AG10803 (cell line): ENCODE measurements around the genes RGPD4 and ANAPC1.

DNA sequence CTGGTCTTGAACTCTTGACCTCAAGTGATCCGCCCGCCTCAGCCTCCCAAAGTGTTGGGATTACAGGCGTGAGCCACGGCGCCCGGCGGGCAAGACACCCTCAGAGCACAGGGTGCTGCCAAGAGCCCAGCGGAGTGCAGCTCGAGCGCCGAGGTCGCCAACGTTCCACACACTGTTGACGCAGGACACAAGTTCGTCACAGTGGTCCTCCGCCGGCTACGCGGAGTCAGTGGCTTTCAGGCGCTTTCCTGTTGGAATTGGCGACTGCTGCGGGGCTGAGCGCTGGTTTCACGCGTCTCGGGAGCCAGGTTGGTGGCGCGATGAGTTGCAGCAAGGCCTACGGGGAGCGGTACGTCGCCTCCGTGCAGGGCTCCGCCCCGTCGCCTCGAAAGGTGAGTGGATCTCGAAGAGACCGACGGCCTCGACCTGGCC lies at the start of gene RGPD4:
RGPD4 (plus strand) TSS at position 199 of the 432 bp plus-strand sequence.
- RRBS = no CpG with 5 or more reads among the region's 41 CpGs

DNA sequence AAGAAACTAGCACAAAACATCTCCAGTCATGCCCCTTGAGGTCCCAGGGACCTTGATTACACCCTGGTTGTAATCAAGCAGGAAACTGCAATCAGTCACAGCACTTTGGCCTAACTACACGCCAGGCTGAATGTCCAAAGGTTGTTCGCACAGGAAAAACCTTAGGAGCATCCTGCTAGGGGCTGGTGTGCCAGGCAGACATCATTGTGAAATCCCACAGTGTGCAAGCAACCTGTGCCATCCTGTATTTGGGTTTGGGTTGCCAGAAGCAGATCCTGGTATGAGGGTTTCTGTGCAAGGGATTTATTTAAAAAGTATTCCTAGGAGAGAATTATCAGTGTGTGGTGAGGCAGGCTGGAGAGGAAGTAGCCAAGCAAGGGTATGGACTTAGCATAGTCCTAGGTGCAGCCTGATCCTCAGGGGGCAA lies 17.8 kb upstream of the SULT1C2 start:
- RRBS = no CpG with 5 or more reads among the region's 2 CpGs

DNA sequence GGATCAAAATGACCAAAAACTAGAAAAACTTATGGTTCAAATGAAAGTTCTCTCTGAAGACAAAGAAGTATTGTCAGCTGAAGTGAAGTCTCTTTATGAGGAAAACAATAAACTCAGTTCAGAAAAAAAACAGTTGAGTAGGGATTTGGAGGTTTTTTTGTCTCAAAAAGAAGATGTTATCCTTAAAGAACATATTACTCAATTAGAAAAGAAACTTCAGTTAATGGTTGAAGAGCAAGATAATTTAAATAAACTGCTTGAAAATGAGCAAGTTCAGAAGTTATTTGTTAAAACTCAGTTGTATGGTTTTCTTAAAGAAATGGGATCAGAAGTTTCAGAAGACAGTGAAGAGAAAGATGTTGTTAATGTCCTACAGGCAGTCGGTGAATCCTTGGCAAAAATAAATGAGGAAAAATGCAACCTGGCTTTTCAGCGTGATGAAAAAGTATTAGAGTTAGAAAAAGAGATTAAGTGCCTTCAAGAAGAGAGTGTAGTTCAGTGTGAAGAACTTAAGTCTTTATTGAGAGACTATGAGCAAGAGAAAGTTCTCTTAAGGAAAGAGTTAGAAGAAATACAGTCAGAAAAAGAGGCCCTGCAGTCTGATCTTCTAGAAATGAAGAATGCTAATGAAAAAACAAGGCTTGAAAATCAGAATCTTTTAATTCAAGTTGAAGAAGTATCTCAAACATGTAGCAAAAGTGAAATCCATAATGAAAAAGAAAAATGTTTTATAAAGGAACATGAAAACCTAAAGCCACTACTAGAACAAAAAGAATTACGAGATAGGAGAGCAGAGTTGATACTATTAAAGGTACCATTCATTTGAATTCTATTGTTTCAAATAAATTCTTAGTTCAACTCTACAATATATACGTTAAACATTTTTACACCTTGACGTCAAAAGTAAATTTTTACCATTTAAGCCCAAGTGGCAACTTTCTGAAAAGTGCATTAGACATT lies 22.6 kb downstream of the GCC2 start:
- RRBS = no CpG with 5 or more reads among the region's 5 CpGs

DNA sequence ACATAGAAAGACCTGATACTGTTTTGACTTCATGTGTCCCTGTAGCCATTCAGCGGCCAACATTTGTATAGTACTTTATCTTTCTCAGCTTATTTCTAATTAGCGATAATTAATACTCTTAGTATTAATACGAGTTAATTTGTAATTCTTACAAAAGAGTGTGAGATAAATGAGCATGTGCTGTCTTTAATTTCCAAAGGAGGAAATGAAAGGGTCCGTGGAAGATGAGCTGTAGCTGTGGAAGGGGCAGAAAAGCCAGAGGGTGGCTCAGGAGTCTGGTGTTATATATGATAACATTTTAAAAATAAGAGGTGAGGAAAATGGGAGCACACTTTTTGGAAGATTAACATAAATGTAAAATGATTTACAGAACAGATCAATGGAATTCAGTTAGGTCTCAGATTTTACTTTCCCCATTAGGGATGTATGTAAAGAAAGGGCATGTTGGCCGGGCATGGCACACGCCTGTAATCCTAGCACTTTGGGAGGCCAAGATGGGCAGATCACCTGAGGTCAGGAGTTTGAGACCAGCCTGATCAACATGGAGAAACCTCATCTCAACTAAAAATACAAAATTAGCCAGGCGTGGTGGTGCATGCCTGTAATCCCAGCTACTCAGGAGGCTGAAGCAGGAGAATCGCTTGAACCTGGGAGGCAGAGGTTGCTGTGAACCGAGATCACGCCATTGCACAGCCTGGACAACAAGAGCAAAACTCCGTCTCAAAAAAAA lies 62.0 kb downstream of the LIMS1 start:
- RRBS = no CpG with 5 or more reads among the region's 11 CpGs

DNA sequence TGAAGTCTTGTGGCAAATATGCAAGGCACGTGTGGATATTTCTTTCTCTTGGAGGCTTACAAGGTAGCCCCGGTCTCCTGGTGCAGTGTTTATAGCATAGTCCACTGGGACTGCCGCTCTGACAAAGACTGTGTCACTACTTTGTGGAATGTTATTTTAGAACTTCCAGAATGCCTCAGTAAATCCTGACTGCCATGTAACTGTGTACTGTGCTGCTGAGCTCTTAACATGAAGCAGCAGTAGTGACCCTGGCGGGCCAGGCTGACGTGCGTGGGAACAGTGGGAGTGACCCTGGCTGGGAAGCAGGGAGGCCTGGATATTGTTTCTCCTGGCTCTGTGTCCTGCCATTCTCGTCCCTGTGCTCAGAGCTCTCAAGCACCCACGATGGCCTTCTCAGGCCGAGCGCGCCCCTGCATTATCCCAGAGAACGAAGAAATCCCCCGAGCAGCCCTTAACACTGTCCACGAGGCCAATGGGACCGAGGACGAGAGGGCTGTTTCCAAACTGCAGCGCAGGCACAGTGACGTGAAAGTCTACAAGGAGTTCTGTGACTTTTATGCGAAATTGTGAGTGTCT lies 64.5 kb upstream of the RANBP2 start:
- RRBS = no CpG with 5 or more reads among the region's 19 CpGs

DNA sequence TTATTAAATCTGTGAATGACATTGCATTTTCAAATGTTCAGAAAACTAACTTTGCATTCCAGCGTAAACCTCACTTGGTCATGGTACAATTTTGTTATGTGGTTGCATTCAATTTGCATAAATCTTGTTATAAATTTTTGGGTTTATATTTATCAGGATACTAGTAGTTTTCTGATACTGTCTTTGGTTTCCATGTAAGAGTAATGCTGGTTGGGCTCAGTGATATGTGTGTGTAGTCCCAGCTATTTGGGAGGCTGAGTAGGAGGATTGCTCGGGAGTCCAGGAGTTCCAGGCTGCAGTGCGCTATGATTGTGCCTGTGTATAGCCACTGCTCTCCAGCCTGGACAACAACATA lies 12.5 kb upstream of the CCDC138 start:
- RRBS = no CpG with 5 or more reads among the region's 3 CpGs

DNA sequence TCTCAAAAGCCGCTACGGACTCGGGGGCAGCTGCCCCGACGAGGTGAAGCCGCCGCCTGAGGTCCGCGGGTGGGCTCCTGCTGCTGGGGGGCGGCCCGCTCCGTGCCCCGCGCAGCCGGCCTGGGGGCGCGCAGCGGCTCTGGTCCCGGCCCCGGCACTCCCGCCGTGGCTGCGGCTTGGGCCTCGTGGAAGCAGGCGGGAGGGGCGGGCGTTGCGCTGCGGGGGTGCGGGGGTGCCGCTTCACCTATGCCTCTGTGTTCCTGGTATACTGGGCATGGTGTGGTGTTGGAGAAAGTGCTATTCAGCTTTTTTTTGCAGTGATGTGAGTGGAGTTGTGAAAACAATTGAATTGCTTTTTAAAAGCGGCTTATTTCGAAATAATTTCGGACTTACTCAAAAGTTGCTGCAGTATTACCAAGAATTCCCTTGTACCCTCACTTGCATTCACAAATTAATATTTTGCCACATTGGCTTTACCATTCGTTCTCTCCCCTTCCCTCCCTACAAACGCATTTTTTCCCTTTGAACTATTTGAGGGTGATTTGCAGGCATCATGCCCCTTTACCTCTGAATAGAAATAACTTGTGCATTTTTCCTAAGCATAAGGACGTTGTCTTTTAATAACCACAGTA lies 418 bp downstream of the CCDC138 start:
- RRBS = no CpG with 5 or more reads among the region's 37 CpGs

DNA sequence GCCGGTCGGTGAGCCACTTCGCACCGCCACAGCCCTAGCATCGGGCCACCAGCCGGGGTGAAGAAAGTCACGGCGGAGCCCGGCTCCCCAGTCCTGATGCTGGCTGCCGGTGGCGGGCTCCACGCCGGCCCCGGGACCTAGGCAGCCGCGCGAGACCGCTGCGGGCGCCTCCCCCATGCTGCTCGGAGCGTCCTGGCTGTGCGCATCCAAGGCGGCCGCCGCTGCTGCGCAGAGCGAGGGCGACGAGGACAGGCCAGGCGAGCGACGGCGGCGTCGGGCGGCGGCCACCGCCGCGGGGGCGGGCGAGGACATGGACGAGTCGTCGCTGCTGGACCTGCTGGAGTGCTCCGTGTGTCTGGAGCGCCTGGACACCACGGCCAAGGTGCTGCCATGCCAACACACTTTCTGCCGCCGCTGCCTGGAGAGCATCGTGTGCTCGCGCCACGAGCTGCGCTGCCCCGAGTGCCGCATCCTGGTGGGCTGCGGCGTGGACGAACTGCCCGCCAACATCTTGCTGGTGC lies 421 bp downstream of the SH3RF3 start:
- RRBS = 3% methylated on average over 6 of the region's 62 CpGs

GRCh38 chr2:109201369-109201949 lies 72.5 kb downstream of the SH3RF3 start:
- RRBS = no CpG with 5 or more reads among the region's 11 CpGs

- RRBS = 97% methylated on average over 2 of the region's 7 CpGs
These were observed 223.9 kb downstream of the SH3RF3 start for GRCh38 chr2:109352929-109353380.

GRCh38 chr2:109502439-109503054 lies 111.2 kb downstream of the SEPTIN10 start:
- RRBS = no CpG with 5 or more reads among the region's 19 CpGs

GRCh38 chr2:109677066-109677675 lies 63.0 kb downstream of the SOWAHC start:
- RRBS = no CpG with 5 or more reads among the region's 6 CpGs

DNA sequence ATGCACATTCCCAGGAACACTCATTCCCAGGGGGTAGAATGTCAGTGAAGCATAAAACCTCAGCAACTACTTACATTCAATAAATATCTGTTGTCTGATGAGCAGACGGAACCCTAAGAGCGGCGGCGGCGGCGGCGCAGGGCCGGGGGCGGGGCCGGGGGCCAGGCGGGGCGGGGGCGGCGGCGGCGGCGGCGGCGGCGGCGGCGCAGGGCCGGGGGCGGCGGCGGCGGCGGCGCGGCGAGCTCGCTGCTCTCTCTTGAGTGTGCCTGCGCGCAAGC lies 33.9 kb upstream of the RGPD5 start:
- RRBS = no CpG with 5 or more reads among the region's 34 CpGs

DNA sequence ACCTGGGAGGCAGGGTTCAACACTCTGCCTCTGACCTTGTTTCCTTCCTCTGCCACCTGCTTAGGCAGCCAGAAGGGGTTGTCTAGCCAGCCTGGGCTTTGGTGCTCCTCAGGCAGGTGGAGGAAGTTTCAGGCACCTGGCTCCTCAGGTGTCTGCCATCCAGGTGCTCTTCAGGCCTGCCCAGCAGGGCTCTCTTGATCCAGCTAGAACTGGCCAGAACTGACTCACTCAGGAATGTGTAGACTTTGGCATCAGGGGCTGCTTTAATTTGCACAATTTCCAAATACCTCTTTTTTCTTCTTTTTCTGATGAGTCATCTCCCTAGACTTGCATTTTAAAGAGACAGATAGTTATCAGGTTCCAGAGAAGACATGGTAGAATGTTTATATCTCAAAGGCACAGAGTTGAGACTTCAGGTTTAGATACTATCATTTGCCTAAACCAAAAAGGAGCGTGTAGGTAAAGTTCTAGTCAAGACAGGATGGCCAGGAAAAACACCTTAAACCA lies 101.0 kb downstream of the LIMS3 start:
- RRBS = no CpG with 5 or more reads among the region's 1 CpG

DNA sequence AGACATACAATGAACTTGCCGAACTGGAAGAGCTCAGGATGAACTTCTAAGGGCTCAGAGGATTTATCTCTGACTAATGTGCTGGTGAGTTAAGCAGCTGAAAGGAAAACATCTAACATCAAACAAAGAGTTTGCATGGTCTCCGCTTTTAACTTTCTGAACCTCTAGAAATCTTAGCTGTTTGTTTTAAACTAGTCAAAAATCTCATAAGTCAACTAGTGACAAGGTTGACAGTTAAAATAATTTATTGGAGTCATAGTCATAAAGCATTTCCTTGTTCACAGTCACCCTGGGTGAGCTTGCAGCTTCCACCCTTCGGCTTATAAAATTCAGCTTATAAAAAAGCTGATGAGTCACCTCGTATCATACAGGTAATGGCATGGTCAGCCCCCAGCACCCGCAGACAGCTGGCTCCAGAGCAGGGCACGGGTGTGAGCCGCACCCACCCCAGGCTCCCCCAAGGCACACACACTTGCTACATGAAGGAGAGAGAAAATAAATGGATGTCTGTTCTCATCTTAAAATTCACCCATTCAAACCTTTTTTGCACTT lies 9.6 kb downstream of the MALL start:
- RRBS = no CpG with 5 or more reads among the region's 7 CpGs

GRCh38 chr2:110106514-110107129 lies 9.0 kb downstream of the MALL start:
- RRBS = no CpG with 5 or more reads among the region's 7 CpGs

DNA sequence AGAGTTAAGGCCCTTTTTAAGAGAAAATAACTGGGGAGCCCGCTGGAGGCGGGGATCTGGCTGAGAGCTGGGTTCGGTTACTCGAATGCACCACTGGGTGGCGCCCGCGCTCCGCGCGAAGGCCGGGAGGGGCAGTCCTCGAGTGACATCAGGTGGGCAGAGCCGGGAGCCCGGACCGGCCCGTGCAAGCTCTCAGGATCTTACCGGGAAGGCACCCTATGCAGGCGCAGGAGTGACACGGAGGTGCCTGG lies 86.7 kb upstream of the MTLN start:
- RRBS = no CpG with 5 or more reads among the region's 19 CpGs

- RRBS = no CpG with 5 or more reads among the region's 3 CpGs
These were observed 113.0 kb downstream of the BCL2L11 start for GRCh38 chr2:111233613-111234148.

GRCh38 chr2:111662934-111663406 lies 221.0 kb downstream of the ANAPC1 start:
- RRBS = no CpG with 5 or more reads among the region's 6 CpGs

DNA sequence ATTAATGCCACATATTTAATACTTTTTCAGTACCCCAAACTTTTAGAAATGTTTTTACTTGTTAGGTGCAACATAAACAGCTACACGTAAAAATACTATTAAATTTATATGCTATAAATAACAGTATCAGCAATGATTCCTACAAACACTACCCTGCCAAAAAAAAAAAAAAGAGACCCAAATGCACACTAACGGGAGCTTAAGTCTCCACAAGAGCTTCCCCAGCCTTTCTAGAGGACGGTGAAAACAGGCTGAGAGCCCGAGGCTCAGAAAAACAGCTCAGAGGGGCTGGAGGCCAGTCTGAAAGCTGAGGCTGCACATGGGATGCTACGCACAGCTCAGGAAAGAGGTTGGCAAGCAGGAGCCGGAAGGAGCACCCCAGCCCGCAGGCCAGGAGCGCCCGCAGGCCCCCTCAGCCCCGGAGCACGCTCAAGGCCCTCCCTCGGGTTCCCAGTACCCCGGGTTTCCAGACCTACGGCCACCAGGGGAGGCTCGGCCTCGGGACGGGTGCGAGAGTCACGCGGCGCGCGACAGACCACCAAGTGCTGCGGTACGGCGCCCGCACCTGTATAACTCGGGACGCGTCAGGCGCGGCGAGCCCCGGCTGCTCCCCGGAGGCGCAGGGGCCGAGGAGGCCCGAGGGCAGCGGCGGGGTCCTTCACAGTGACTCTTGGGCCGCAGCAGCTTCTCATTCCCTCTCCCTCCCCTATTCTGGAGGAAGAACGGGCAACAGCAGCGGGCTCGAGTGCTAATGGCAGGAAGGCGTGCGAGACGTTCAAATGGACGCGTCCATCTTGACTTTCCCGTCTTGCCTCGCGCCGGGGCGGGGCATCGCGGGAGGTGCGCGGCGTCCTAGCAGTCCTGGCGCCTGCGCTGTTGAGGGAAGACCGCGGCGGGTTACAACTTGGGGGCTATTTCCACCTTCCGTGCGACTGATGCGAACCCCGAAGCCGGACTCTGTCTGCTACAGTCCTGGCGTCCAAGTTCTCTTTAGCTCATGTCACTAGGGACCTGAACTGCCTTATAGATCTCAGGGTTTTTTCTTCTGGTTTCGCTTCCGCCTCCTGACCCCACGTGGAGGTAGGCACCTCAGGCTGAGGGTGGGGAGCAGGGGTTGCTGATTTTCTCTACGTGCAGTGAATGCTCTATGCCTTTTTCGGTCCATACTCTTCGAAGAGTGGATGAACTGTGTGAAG lies at the start of gene ANAPC1:
ANAPC1 (minus strand) TSS at position 817 of the 1,196 bp plus-strand sequence.
- RRBS = under 1% methylated on average over 17 of the region's 76 CpGs